Measurements from ENCODE around the gene FEM1C.

GRCh38 chr5:111418212-111418713, 94.1 kb downstream of the STARD4 start:
- RRBS, result no CpG with 5 or more reads among the region's 3 CpGs

- RRBS, result no CpG with 5 or more reads among the region's 2 CpGs
Observed at GRCh38 chr5:111930281-111930705, 173.3 kb upstream of the NREP start.

GRCh38 chr5:112347692-112348343, 71.3 kb downstream of the EPB41L4A start:
- RRBS, result no CpG with 5 or more reads among the region's 5 CpGs

DNA sequence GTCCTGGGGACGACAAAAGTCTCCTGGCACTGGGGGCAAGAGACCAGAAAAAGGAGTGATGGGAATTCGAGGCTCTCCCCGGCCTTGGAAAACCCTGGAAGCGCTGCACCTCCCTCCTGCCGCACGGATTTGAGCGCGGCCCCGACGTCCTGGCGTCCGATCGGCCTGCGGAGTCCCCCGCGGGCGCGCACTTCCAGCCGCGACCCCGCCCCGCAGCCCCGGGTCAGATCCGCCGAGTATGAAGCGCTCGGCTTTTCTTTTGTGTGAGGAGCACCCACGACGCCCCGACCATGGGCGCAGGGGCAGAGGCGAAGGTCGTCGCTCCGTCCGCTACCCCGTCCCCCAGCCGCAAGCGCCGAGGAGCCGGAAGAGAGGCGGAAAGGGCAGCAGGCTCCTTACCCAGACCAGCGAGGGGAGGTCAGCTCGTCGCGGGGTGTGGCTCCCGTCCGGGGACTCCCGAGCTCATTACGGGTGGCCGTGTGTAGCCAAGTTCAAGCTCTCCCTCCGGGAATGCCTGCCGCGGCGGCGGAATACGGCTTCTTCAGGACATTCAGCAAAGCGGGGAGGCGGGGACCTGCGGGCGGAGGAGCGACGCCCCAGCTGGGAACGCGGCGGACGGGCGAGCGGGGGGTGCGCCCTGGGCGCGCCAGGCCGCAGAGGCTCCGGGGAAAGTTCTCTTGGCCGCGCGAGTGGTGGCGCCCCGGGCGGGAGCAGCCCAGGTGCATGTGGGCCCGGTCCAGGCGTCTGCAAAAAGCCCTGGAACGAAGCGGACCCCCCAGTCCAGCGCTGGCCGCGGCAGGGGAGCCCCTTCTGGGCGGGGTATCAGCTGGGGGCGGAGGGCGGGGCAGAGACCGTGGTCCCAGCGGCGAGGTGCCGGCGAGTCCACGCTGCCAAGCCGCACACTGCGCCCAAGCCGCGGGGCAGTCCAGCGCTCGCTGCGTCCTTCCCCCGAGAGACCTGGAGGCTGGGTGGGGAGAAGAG, 573 bp upstream of the EPB41L4A start:
- RRBS, result 7% methylated on average over 17 of the region's 104 CpGs

- RRBS, result no CpG with 5 or more reads among the region's 28 CpGs
Observed at GRCh38 chr5:112420341-112420820, 1.3 kb upstream of the EPB41L4A start.

DNA sequence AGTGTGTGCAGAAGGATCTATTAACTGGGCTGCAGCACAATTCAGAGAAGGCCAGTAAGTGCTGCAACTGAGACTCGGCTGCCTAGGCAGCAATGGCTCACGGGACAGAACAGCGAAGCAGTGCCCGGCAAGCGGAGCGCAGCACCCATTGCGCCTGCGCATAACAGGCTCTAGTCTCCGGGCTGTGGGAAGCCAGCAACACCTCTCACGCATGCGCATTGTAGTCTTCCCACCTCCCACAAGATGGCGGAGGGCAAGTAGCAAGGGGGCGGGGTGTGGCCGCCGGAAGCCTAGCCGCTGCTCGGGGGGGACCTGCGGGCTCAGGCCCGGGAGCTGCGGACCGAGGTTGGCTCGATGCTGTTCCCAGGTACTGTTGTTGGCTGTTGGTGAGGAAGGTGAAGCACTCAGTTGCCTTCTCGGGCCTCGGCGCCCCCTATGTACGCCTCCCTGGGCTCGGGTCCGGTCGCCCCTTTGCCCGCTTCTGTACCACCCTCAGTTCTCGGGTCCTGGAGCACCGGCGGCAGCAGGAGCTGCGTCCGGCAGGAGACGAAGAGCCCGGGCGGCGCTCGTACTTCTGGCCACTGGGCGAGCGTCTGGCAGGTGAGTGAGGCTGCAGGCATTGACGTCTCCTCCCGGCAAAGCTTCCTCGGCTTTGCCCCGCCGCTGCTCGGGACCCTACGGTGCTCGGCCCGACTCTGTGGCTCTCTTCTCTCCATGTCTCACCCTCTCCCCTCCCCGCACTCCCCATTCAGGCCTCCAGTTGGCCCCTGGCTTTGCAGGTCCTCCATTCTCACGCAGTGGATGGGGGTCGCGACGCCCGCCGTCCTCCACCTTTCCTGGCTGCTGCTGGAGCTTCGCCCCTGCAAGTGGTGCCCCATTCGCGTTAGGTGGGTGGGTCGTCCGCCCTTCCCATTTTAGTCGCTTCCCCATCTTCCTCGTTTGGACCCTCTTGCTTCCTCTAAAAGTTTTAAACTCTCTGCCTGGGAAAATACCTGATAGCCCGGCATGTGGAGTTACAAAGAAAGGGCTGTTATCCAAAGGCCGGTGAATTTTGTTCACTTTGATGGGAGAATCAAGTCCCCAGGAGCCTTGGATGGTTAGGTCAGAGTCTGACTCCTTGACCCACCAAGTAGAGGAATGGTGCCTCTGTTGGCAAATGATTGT, 30.0 kb upstream of the APC start:
- RRBS, result 2% methylated on average over 30 of the region's 67 CpGs

GRCh38 chr5:112863542-112863920, 2.4 kb downstream of the SRP19 start:
- RRBS, result no CpG with 5 or more reads among the region's 4 CpGs

GRCh38 chr5:113053391-113053997, 76.9 kb downstream of the DCP2 start:
- RRBS, result no CpG with 5 or more reads among the region's 9 CpGs

DNA sequence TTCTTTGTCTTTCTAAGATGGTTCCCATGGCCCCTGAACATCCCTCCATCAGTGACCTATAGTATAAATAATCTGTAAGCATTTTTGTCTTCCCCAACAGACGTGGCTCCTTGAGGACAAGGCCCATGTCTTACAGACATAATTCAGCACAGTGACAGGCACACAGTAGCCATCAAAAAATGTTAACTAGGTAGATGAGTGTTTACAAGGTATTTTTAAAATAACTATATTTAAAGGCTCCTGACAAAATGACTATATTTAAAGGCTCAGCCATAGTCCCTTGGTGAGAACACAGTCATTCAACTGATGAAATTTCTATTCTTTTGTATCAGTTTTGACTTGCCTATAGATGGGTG, 218.4 kb downstream of the TSSK1B start:
- RRBS, result no CpG with 5 or more reads among the region's 1 CpG

GRCh38 chr5:113234356-113234991, 200.3 kb downstream of the TSSK1B start:
- RRBS, result no CpG with 5 or more reads among the region's 2 CpGs

- RRBS, result 35% methylated on average over 7 of the region's 57 CpGs
Observed at GRCh38 chr5:114055696-114056776, 305.8 kb upstream of the KCNN2 start.

GRCh38 chr5:115180126-115180869, 10.6 kb upstream of the TRIM36 start:
- RRBS, result 2% methylated on average over 31 of the region's 60 CpGs

DNA sequence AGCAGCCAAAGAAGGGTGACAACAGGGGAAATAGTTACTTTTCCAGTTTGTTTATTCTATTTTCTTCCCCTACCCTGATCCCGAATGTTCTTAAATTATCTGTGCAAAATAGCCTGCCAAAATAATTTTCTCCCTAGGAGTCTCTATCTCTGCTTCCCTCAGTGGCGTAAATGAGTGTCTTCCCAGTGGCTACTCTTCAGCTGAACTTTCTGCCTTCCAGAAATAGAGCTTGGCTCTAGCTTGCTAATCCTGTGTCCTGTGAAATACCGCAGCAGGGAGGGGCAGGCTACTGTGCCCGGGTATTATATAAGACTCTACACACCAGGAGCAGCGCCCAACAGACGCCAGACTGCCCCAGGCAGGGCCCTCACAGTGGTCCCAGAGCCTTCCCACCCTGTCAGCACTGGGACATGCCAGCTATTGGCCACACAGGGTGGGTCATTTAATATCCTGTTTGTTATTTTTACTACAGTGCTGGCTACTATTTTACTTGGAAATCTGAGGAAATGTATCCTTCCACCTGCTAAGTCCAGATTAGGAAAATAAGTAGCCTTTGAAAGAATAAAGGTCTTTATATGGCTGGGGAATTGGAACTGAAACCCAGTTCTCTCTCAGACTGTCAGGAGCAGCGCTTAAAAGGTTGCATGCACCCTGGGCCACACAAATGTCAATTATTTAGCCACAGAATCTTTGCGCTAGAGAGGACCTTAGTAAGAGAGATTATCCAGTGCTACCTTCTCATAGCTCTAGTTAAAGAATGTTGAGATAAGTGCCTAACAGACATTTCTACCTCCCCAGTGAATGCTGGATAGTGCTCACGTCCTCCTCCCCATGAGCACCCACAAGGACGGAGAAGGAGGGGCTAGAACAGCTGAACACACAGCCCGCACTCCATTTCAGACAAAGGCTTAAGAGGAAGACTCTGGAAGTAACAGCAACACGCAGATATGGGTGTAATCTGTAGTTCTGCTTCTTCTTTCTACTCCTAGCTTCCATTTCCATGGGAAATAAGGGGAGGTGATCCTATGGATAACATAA, 120.9 kb downstream of the FEM1C start:
- RRBS, result no CpG with 5 or more reads among the region's 12 CpGs

DNA sequence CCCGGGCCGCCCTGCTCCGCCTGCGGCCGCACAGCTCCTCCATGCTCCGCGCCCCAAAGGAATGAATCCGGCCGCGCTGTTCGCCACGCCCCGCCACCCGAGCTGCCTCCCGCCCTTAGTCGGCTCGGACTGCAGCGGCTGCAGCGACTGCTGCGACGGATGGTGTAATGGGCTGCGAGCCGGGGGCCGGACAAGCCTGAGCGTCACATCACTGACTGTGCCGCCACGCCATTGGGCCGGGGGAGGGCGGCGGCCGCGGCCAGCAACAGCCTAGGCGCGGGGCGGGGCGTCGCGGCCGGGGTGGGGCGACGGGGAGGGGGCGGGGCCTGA, at the start of gene FEM1C:
TSS of gene FEM1C (minus strand) at position 166 of the 330 bp plus-strand sequence.
- RRBS, result 1% methylated on average over 34 of the region's 42 CpGs

- RRBS, result no CpG with 5 or more reads among the region's 3 CpGs
Observed at GRCh38 chr5:115624125-115624839, 1.6 kb downstream of the TMED7 start.

- RRBS, result no CpG with 5 or more reads among the region's 9 CpGs
Observed at GRCh38 chr5:116052251-116052459, 19.9 kb downstream of the ARL14EPL start.

GRCh38 chr5:116233157-116234015, 148.6 kb downstream of the COMMD10 start:
- RRBS, result no CpG with 5 or more reads among the region's 2 CpGs

- RRBS, result no CpG with 5 or more reads among the region's 4 CpGs
Observed at GRCh38 chr5:116413606-116414065, 161.0 kb downstream of the SEMA6A start.

Data from HTR-8/SVneo (cell line).